Right cardiac atrium (tissue), 1 donor: ENCODE data around the gene CLCA4.

DNA sequence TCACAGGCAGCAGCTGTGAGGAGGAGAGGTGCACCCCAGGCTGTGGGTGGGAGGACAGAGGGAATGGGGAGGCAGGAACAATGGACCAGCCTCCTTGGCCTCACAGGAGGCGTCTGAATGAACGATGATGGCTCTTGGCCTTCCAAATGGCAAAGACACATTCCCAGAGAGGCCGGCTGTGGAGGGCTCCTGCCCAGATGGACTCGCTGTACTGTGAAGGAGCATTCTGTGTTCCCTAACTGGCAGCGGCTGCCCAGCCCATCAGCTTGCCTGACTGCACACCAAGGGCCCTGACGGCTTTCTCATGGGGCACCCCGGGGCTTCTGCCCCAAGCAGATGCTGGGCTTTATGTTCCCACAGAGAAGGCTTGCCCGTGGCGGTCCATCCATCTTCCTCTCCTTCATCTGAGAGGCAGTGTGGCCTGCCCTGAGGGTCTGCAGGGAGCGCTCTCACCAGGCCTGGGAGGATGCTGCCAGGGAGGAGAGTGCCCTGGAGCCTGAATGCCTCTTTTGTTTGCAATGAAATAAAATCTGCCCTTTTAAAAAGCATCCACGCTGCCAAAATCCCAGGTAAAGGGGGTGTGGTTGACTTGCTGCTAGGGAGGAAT, 84.4 kb upstream of the SSX2IP start:
- PRO-cap, result no peak

GRCh38 chr1:85135205-85135888, 65.5 kb downstream of the SYDE2 start:
- PRO-cap, result no peak

DNA sequence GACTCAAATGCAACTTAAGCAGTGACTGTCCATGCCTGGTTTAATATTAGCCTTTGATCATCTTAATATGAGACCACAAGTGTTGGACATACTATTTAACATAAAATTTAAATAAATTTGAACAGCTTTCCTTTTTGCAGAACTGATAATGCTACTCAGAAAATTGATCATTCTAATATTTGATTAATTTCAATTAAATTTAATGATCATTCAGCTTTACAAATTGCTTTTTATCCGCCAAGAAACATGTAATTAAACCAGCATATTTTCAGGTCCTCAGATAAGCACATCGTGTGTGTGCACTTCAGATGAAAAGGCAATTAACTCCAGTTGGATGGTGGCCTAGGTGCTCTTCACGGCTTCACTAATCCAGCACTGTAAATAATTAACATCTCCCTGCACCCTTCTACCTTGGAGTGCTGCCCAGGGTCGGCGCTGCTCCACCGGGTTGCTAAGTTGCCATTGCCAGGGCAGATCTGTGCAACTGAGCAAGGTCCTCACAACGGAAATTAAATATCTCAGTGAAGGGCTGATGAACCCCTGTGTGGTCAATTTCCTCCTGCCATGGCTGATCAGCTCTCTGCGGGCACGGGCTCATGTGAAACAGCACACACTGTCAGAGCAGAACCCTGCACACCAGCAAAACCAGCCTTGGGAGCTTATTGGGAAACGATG, 63.3 kb downstream of the SYDE2 start:
- PRO-cap, result no peak

DNA sequence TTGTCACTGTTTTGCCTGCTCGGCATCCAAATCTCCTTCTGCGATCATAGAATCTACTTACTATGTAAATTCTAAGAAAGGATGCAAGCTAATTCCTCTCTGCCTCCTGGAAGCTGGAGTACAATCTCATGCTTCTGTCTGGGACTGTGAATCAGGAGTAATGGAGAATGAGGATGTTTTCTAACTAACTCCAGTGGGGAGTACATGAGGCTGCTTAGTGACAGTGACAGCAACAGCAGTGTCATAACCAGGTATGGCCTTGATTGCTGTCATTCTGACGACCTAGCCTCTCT, 47.4 kb downstream of the SYDE2 start:
- PRO-cap, result no peak

DNA sequence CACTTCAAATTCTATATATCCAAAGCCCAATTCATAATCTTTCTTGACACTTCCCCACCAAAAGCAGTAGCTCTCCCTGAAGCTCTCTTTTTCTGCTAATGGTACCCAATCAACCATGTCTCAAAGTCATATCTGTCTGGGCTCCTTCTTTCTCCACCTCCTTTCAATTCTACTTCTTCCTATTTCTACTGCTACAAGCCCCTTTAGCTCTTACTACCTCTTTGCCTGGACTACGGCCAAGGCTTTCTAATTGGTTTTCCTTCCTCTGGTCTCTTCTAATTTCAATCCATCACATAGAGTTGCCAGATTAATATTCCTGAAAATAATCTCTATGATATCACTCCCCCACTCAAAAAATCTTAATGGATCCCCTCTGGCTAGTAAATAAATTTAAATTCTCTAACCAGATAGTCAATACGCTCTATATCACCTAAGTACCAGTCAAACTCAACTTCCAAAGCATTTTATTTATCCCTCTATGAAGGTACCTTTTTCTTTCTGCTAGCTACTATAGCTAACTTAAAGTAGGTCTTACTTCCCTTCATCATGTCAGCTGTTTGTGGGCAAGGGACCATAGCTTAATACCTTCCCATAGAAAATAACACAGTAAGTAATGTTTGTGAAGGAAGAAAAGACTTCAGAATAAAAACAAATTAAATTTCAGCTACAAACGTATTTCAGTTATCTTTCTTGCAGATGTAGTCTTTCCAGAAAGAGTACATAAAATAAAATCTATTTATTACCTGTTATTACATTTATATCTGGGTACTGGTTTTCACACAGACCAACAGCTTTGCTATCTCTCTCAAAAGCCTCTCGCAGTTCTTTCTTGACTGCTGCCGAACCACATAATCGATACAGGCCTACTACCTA, 23.2 kb downstream of the SYDE2 start:
- PRO-cap, result no peak

DNA sequence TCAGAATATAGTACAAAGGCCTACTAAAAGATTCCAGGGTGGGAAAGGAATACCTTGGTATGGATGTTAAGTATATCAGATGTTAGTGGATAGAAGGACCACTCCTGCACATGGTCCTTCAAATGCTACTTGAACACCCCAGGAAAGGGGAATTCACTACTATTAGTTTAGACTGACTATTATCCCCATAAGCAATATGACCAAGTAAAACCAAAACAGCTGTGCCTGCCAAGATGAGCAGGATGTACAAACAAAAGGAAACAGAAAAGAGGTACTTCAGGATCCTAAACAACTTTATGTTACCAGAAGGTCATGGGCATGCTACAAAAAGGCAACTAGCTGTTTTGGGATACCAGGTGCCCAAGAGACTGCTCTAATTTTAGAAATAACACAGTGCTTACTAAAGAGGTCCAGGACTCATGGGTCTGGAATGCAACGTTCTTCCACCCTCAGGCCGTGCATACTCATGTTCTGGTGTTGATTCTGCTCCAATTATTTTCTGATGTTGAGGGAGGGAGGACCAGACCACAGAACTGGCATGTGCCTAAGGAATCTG, 37.4 kb upstream of the BCL10 start:
- PRO-cap, result no peak

DNA sequence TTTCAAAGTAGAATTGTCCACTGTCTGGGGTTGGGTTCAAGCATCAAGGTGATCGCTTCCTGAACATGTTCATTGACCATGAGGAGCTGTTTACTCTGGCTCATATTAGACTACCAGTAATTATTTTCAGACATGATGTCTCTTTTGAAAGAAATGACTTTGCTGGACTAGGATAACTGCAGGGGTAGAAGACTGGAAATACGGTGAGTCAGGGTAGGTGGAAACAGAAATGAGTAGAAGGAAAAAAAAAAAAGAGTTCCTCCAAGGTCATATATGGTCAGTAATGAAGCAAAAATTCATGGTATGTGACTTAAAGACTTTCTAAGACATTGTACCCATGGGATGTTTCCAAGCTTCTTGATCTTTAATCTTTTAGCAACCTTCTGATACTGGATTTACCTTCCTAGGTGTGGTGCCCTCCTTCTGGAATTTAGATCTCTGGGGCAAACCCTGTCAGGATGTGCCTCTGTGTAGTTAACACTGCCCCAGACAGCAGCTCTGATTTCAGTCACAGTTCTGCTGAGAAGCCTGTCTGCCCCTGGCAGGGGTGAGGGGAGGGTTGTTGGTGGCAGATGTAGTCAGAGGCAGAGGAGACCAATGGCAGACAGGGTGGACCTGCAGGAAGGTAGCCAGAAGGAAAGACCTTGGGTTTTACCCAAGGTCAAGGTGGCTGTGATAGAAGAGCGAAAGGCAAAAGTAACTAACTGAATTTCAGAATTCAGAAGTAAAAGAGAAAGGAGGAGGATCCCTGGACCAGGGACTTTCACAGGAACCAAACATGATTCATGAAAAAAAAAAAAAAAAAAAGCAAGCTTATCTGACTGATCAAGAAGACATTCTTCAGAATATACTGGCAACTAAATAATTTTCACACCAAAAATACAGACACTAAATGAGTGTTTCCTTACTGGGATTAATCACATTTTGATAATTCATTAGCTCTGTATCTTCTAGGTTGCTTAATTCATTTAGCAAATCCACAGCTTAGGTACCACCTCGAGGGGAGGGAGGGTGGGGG, 44.2 kb upstream of the BCL10 start:
- PRO-cap, result no peak

DNA sequence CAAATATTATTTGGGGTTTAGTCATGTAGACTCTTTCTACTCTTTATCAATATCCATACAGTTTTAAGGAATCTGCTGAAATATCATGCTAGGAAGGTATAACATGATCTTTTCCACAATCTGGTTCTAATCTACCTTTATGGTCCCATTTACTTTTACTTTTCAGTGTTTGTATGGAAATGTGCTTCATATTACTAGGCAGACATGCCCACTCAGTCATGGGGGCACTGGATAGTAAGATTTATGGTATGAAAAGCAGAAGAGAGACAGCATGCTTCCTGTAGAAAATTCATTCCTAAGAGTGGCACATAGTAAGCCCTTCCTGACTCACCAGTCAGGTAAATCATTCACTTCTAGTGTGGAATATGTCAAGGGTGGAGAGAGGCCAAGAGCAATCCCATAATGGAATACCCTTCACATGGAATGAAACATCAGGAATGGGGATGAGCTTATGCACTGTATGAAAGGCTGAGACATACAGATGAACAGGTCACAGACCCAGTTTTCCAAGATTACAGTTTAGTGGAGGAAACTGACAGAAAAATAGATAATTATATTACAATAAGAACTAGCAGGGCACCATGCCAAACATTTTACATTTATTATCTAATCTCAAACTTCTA, 49.5 kb upstream of the BCL10 start:
- PRO-cap, result no peak

DNA sequence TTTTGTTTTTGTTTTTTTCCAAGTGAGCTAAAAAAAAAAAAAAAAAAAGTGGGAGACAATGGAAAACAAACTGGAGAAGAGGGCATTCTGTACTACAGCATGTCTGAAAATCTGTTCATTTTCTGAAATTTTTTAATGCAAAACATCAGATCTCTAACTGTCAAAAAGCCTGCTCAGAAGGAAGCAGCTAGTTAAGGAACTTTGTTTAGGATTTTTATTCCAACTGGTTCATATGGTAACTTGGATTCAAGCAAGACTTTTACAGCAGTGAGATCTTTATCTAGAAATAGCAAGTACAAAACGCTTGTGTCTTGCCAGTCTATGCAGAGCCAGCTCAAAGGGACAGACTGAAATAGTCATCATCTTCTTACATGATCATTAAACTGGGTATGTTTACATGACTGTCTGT, 37.7 kb downstream of the DDAH1 start:
- PRO-cap, result no peak

GRCh38 chr1:85464174-85465019, 562 bp downstream of the DDAH1 start:
- PRO-cap, result no peak

DNA sequence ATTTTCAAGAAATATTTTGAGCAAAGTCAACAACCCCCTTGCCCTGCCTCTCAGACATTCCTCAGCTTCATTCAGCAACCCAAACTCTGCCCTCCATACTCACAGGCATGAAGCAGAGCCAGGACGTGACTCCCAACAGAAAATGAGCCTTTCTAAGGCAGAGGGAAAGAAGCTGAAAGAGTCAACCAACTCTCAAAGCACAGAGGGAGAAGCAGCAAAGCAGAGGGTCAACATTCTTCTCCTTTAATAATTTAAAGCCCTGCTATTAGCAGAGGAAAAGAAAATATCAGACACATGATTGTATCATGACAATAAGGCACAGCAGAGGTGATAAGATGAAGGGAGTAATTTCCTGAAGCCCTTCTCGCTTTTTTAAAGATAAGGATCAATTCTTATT, 35.5 kb upstream of the CCN1 start:
- PRO-cap, result no peak

- PRO-cap, result no peak
Observed at GRCh38 chr1:85582912-85583517, 2.5 kb downstream of the CCN1 start.

- PRO-cap, result no peak
Observed at GRCh38 chr1:85641758-85642581, 61.4 kb downstream of the CCN1 start.

- PRO-cap, result unidirectional peak, minus-strand start at chr1:86504149
Observed at GRCh38 chr1:86504044-86504606, 35.4 kb downstream of the CLCA1 start.

DNA sequence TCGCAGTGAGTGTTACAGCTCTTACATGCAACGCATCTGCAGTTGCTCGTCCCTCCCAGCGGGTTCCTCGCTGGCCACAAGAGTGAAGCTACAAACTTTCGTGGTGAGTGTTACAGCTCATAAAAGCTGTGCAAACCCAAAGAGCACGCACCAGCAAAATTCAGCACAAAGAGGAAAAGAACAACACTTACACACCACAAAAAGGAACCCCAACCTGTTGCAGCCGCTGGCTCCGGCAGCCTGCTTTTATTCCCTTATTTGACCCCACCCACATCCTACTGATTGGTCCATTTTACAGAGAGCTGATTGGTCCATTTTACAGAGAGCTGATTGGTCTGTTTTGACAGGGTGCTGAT, 23.6 kb upstream of the CLCA4 start:
- PRO-cap, result no peak

GRCh38 chr1:86546731-86547466, at the start of gene CLCA4:
Gene CLCA4 (plus strand): TSS chr1:86547078.
- PRO-cap, result no peak

- PRO-cap, result no peak
Observed at GRCh38 chr1:86710580-86711076, 6.3 kb downstream of the SH3GLB1 start.

- PRO-cap, result no peak
Observed at GRCh38 chr1:86860404-86860901, 53.5 kb downstream of the SELENOF start.

GRCh38 chr1:88462515-88463634, 221.2 kb upstream of the PKN2 start:
- PRO-cap, result no peak

- PRO-cap, result no peak
Observed at GRCh38 chr1:88683472-88683925, 574 bp upstream of the PKN2 start.